Measurements from ENCODE around the genes CHCHD4, C3orf20 and NR2C2.

DNA sequence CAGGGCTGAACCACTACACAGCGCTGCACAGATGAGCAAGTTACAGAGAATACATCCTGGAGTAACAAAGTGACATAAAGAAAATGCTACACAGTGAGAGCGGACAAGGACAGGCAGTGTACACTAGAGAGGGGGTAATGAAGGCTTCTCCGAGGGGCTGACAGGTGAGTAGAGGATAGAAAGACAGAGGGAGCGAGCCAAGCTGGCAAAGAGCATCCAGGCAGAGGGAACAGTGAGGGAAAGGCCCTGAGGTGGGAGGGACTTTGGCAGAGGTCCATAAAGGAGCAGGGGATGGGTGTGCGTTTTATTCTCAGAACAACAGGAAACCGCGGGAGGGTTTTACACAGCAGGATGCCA lies 13.5 kb downstream of the WNT7A start:
- RRBS: no CpG with 5 or more reads among the region's 7 CpGs

GRCh38 chr3:13867130-13867596 lies 12.7 kb downstream of the WNT7A start:
- RRBS: no CpG with 5 or more reads among the region's 4 CpGs

DNA sequence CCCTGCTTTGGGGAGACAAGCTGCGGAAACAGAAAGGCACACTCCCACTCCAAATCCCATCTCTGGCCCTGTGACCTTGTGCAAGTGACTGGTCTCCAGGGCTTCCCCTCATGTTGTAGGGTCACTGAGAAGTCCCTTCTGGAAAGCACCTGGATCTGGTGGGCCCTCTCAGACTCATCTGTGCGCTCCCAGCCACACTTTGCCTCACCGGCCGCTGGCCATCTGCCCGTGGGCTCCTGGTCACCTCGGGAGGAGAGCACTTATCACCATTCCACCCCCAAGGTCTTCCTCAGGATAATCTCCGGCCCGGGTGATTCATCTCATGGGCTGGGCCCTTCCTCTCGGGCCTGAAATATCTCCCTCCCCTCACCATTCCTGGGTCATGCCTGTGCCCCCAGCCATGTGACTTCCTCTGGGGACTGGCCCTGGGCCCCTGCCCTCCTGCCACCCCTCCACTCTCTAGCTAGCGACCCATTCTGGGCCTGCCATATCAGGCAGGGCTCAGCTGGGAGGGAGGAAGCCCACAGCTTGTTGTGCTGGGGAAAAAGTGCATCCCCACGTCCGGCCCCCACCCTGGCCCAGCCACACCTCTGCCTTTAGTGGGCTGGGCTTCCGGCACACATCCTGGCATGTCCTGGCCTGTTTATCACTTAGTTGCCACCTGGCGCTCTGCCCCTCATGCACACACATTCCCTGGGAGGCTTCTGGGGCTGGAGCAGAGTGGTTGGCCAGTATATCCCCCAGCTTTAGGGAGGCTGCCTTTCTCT lies 10.7 kb upstream of the WNT7A start:
- RRBS: 31% methylated on average over 2 of the region's 14 CpGs

GRCh38 chr3:14046878-14047412 lies 77.7 kb downstream of the CHCHD4 start:
- RRBS: no CpG with 5 or more reads among the region's 9 CpGs

DNA sequence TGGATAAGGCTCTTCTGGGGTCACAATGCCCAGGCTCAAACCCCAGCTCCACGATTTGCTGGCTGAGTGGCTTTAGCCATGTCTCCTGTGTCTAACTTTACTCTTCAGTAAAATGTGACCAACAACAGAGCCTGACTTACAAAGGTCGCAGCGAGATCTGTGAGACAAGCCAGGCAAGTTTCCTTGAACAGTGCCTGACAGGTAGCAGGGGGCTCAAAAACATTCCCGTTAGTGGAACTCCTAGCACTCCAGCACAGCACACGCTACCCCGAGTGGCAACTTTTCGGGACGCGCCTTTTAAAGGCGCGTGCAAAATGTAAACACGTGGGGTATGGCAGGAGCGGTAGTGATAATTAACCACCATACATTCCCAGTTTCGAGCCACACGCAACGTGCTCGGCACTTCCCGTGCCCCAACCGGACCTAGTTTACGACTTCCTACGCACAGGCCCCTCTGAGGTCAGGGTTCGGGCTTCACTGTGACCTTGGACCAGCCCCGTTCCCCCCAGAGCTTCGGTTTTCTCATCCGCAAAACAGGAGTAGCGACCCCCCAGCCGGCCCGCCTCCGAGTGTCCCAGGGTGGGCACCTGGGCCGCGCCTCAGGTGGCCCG lies 608 bp downstream of the CHCHD4 start:
- RRBS: 2% methylated on average over 6 of the region's 32 CpGs

DNA sequence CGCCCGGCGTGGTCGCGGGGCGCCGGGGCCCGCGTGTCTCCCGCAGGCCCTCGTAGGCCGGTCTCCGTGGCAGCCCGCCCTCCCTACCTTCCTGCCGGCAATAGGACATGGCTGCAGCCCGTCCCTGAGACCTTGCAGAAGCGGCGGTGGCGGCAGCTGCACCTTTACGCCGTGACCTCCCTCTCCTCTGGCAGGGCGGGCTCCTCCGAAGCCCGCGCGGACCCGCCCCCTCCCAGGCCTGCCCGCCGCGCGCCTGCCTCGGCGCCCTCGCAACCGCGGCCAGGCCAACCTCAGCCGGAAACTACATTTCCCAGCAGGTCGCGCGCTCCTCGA lies at the start of gene CHCHD4:
TSS of gene CHCHD4 (minus strand) at position 303 of the 333 bp plus-strand sequence.
- RRBS: under 1% methylated on average over 11 of the region's 41 CpGs

DNA sequence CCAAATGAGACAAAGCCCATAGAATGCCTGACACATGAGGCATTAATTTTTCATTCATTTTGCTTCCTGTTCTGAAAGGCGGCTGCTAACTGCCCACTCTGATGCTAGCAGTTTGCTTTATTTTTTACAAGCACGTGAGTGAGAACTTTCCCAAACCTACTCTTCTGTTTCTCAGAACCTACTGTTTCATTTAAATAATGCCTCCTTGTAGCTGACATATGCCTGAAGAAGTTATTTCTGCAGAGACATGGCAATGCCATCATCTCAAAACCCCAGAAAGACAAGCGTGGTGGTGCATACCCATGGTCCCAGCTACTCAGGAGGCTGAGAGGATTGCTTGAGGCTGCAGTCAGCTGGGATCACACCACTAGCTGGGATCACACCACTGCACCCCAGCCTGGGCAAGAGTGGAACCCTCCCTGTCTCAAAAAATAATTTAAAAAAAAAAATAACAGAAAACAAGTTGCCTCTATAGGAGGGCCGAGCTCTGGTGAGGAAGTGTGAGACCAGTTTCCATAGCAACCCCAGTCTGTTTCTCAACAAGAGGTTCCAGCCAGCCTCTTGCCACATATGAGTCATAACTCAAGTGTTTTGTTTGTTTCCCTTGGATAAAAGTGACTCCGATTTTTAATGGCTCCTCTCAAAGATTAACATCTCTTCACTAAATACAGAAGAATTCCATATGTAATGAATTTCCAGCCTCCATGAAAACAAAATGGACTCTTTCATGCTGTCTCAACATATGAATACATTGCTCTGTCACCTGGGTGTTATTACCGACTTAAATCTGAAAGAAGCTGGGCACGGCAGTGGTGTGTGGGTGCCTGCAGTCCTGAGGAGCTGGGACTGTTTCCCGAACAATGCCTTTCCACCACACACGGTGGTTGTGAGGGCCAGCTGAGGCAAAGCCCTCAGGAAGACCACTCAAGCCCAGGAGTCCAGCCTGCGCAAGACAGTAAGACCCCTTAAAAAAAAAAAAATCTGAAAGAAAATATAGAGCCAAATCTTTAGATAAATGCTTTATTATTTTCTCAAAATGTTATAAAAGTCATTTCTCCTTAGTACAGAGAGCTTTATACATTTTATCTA lies 19.6 kb downstream of the TMEM43 start:
- RRBS: no CpG with 5 or more reads among the region's 10 CpGs

- RRBS: no CpG with 5 or more reads among the region's 3 CpGs
These were observed 3.0 kb downstream of the XPC start for GRCh38 chr3:14175228-14176068.

GRCh38 chr3:14371660-14372264 lies 30.6 kb upstream of the SLC6A6 start:
- RRBS: 0% methylated on average over 1 of the region's 7 CpGs

GRCh38 chr3:14389078-14389784 lies 13.2 kb upstream of the SLC6A6 start:
- RRBS: no CpG with 5 or more reads among the region's 8 CpGs

- RRBS: no CpG with 5 or more reads among the region's 10 CpGs
These were observed 11.2 kb upstream of the SLC6A6 start for GRCh38 chr3:14391055-14391783.

DNA sequence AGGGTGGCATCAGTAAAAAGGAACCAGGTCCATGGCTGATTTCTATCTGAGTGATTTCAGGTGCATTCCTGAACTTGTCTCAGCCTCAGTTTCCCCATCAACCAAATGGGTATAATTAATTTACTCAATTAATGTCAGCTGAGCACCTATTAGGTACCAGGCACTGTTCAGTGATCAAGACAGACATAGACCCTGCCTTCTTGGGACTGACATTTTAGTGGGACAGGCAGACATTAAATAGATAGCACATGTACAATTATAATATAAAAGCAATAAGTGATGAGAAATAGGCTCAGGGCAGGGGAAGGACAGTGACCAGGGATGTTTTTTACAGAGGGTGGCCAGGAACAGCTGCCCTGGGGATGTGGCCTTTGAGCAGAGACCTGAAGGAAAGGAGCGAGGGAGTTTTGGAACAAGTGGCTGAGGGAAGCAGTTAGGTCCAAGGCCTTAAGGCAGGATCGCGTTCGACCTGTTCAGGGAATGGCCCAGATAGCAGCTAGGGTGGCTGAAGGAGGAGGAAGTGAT lies 51.1 kb downstream of the SLC6A6 start:
- RRBS: no CpG with 5 or more reads among the region's 4 CpGs

GRCh38 chr3:14480104-14480809 lies 59.9 kb downstream of the GRIP2 start:
- RRBS: no CpG with 5 or more reads among the region's 9 CpGs

DNA sequence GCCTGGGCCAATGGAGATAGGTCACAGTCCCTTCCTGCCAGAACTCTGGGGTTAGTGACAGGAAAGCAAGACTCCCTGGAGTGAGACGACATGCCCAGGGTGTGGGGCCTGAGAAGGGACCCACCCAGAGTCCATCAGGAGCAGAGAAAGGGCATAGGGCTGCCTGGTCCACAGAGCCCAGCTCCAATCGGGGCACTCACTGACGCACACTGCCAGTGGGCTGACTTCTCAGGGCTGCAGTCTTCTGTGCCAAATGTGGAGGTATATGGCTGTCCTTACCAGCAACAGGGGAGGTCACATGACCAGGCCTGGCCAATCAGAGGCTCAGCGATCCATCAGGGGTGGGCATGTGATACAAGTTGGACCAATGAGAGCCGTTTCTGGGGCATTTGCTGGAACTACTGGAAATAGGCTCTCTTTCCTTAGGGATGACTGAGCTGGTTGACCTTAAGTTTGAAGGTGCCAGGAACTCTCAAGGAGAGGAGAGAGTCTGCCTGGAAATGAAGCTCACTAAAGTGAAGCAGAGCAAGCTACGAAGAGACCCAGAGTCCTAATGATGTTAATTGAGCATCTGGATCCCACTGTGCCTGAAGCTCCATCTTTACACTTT lies 2.1 kb downstream of the GRIP2 start:
- RRBS: no CpG with 5 or more reads among the region's 6 CpGs

GRCh38 chr3:14675051-14675360 lies at the start of gene C3orf20:
Gene C3orf20, plus strand, starts transcription at chr3:14675141.
- RRBS: no CpG with 5 or more reads among the region's 3 CpGs

DNA sequence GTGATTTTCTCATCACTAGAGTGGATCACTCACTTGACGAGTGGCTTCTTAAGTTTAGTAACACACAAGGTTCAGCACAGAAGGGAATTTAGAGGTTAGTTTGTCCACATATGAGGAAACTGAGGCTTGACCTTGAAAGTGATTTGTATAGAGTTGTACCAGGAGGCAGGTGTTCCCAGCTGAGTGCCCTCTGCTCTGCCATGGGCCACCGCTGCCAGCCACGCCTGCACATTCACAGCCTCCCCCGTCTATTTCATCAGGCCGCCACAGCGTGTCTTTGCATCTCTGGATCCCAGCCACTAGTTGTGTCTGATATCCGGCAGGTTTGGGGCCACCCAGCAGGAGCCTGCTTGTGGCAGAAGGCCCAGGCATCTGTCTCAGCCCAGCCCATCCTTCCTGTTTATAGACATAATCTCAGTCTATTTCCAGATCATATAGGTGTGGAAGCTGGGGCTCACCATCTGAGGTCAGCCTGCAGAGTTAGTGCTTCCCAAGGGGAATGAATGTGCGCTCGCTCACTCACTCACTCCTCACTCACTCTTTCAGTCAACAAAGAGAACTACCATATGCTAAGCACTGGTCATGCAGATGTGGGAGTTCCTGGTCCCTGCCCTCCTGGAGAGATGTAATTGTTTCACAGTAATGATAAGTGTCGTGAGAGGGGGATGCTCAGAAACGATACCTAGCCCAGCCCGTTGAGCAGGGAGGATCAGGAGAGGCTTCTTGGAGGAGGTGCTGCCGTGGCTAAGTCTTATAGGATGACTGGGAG lies 60.5 kb downstream of the FGD5 start:
- RRBS: no CpG with 5 or more reads among the region's 13 CpGs

- RRBS: 2% methylated on average over 26 of the region's 91 CpGs
These were observed at the start of gene NR2C2 for GRCh38 chr3:14947035-14947775. Gene NR2C2, plus strand, starts transcription at chr3:14947583.

DNA sequence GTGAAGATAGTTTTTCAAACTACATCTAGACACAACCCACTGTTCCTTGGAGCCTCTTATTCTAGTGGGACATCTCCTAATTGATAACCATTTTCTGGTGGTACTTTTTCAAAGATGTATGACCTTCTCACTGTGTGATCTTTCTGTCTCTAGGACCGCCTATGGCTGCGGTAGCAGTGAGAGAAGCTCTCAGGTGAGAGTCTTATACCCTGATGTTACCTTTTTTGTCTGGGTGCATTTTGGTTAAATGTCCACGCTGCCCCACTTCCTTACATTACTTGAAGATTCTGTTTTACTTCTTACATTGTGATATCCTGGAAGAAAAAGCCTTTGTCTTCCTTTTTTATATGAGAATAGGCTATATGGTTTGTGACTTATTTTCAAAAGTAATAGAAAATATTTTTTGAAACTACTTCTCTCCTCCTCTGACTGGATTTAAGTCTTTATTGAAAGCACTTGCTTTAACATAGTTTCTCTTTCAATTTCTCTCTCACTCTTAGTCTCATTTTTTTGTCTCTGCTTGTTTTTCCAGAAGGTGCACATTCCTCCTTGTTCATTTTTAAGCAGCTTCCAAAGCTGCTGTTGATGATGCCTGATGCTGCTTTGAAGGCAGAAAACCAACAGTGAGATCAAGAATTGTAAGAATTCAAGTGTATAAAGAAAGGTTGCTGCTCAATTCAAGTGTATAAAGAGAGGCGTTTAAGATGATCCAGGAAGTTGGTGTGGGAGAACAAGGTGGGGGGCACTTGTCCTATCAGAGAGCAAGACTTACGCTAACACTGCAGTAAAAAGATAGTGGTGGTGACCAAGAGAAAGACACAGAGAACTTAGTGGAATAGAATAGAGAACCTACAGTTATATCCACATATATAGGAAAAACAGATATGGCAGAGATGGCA lies 11.9 kb downstream of the NR2C2 start:
- RRBS: no CpG with 5 or more reads among the region's 5 CpGs

- RRBS: no CpG with 5 or more reads among the region's 10 CpGs
These were observed 42.1 kb downstream of the MRPS25 start for GRCh38 chr3:15022854-15023628.

- RRBS: no CpG with 5 or more reads among the region's 11 CpGs
These were observed 21.5 kb downstream of the MRPS25 start for GRCh38 chr3:15043368-15044292.

Data from HCT116 (cell line).